Hair follicular keratinocyte (primary cell): ENCODE results near the genes STK32A and GRPEL2.

DNA sequence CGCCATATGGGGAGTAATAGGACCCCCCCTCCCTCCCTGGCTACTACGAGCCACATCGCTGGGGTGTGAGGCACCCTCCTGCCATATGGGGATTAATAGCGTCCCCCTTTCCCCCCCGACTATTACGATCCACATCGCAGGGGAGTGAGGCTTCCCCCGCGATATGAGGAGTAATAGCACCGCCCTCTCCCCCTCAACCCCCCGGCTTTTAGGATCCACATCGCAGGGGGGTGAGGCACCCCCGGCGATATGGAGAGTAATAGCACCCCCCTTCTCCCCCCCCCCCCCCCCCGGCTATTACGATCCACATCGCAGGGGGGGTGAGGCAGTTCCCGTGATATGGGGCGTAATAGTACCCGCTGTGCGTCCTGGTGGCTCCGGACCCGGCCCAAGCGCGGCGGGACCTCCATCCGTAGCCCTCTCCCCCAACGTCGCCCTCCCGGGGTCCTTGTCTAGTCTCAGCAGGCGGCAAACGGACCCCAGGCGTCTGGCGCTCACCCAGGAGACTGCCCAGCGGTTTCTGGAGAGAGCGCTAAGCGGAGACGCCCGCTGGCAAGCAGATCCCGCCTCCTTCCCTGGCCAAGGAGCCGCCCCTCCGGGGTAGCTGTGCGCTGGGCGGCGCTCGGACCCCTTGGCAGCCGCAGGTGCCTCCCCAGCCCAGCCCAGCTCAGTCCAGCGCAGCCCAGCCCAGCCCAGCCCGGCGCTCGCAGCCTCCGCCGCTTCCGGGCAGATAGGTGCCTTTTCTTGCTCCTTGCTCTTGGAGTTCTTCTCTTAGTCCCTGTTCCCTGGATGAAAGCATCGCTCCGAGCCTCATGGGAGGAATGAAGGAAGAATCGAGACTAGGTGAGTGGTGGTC, at the start of gene STK32A:
STK32A (plus strand) TSS at position 670 of the 856 bp plus-strand sequence.
- RAMPAGE, long total RNA, result no peak

- RAMPAGE, long total RNA, result no peak
Observed at GRCh38 chr5:147406889-147407878, 102.7 kb downstream of the DPYSL3 start.

- RAMPAGE, long total RNA, result no peak
Observed at GRCh38 chr5:147424498-147425202, 85.2 kb downstream of the DPYSL3 start.

DNA sequence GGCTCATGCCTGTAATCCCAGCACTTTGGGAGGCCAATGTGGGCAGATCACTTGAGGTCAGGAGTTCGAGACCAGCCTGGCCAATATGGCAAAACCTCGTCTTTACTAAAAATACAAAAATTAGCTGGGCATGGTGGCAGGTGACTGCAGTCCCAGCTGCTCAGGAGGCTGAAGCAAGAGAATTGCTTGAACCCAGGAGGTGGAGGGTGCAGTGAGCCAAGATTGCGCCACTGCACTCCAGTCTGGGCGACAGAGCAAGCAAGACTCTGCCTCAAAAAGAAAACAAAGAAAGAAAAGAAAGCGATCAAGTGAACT, 43.9 kb upstream of the DPYSL3 start:
- RAMPAGE, long total RNA, result no peak

DNA sequence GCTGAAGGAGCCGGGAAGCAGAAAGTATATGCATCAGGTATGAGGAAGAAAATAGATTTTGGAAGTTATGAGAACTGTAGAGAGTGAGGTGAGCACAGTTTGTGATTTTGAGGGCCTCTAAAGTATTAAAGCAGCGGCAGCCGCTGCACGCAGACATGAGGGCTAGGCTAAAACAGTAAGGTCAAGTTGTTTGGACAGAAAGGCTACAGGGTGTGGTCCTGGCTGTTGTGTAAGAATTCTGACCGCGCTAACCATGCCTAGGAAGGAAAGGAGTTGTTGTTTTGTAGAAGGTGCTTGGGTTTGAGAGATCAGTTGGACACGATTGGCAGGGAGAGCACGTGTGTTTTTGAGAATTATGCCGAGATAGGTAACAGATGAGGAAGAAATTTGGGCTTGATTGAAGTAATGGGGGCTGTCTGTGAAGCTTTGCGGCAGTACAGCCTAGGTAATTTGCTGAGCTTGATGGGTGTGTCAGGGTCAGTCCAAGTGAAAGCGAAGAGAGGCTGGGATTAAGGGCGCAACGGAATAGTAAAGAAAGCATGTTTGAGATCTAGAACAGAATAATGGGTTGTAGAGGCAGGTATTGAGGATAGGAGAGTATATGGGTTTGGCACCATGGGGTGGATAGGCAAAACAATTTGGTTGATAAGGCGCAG, 7.5 kb upstream of the SCGB3A2 start:
- RAMPAGE, long total RNA, result no peak

DNA sequence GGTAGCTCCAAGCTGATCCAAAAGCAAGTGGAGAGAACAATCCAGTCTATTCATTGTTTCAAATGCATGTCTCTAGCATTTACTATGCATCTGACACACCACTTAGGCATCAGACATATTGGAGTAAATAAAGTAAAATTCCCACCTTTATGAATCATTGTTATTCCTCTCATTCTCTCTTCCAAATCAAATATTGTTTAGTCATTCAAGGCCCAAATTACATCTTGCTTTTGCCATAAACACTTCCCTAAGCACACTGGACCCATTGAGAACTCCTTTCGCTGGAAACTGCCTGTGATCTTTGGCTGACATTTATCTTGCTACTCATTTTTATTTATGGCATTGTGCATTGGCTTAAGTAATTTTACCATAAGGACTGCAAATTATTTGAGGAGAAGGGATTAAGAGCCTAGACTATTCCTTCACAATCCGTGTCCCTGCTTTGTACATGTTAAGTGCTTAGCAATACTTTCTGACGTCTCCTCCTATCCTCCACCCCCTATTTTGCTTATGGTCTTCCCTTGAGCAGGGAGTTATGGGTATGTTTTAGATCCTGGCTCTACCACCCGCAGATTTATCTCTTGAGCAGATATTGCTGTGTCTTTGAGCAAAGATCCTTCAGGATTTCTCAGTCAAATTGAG, 7.4 kb downstream of the C5orf46 start:
- RAMPAGE, long total RNA, result no peak

- RAMPAGE, long total RNA, result no peak
Observed at GRCh38 chr5:148086159-148086632, 22.4 kb downstream of the SPINK5 start.

- RAMPAGE, long total RNA, result no peak
Observed at GRCh38 chr5:148118678-148119173, 49.6 kb upstream of the SPINK14 start.

- RAMPAGE, long total RNA, result no peak
Observed at GRCh38 chr5:148280760-148281328, 12.2 kb downstream of the SPINK13 start.

- RAMPAGE, long total RNA, result no peak
Observed at GRCh38 chr5:148920887-148921273, 94.5 kb downstream of the ADRB2 start.

- RAMPAGE, long total RNA, result no peak
Observed at GRCh38 chr5:148956570-148957087, 106.2 kb downstream of the SH3TC2 start.

GRCh38 chr5:148962828-148963201, 100.0 kb downstream of the SH3TC2 start:
- RAMPAGE, long total RNA, result no peak

DNA sequence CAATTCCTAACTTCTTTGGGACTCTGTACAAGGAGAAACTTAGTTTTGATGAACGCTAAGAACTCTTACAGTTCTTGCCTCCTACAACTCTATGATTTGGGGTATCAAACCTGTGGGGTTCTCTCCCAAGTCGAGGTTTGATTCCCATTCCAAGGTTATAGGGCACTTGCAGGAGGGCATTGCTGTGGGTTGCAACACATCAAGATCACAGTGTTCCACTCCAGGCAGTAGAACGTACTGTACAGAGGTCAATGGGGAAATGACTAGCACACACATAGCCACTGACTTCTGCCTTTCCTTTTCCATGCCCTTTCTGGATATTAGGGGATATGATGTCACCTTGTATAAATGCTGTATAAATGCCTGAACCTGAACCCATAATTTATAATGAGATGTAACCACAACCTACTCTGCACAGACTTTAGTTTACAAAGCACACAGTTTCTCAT, 5.9 kb upstream of the ABLIM3 start:
- RAMPAGE, long total RNA, result no peak

DNA sequence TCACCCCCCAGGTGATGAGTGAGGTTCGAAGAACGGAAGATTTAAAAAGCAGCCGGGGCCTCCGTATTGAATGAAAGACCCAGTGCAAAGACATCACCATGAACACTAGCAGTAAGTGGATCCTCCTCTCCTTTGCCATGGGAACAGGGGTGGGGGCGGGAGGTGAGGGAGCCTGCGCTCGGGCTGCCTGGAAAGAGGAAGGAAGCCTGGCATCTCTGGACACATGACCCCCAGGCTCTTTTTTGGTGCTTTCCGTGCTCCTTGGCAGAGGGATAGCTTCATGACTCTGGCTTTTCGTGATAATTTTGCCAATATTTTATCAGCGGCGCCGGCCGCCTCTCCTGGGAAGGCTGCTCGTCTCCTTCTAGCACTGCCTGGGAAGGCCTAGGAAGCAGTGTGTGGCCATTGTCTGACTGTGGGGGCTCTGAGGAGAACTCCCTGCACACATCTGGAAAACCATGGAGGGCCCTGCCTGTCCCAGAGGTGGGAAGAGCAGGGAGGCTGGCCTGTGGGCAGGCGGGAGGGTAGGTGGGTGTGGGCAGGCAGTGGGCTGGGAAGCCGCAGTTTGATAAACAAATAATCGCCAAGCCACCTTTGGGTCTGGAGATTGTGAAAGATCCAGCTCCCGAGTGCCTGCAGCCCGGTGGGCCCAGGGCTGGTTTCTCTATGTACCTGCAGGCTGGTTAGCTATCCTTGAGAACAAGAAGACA, 860 bp downstream of the ABLIM3 start:
- RAMPAGE, long total RNA, result no peak

GRCh38 chr5:149162351-149163024, 21.2 kb downstream of the ABLIM3 start:
- RAMPAGE, long total RNA, result no peak

DNA sequence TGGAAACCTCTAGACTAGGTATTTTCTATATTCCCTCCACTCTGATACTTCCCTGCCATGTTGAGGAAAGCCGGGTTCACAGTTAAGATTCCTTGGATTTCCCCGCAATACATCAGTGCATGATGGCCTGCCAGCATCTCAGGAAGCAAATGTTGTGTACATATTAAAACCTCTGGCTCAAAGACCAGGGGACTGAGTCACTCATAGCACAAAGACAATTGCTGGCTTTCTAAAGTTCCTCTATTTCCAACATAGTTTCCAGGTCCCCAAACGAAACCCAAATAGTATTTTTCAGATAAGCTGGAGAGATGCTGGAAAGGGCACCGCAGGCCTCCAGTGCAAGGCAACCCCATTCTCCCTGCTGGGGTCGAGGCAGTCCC, 33.0 kb downstream of the ABLIM3 start:
- RAMPAGE, long total RNA, result no peak

- RAMPAGE, long total RNA, result no peak
Observed at GRCh38 chr5:149177804-149178479, 36.6 kb downstream of the ABLIM3 start.

DNA sequence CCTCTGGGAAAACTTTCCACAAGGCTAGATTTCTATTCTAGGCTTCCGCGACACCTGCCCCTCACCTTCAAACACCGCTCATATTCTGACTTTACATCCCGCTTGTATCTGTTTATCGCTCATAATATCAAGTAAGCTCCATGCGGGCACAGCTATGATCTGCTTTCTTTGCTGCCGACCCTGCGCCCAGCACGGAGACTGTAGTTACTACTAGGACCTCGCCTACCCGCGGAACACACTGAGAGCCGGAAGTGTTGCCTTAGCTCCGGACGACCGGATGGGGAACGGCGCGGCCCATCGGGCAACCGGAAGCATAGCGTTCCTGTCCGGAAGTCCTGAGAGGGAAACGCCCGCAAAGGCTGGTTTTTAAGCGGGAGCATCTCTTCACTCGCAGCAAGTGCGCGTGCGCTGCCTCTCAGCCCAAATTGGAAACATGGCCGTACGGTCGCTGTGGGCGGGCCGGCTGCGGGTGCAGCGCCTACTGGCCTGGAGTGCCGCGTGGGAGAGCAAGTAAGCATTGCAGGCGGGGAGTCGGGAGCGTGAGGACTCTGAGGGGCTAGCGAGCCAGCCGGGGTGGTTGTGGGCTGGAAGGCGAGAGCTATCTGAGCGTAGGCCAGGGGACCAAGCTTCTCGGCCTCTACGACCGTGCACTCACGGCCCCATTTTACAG, at the start of gene GRPEL2:
GRPEL2 (plus strand) TSS at position 393 of the 670 bp plus-strand sequence.
- RAMPAGE, long total RNA, result no peak

GRCh38 chr5:149409312-149410077, 30.4 kb upstream of the IL17B start:
- RAMPAGE, long total RNA, result no peak

- RAMPAGE, long total RNA, result no peak
Observed at GRCh38 chr5:149424373-149425154, 45.5 kb upstream of the IL17B start.